Metastatic Lung Carcinoma in the Adrenal Gland (tissue), 1 donor: ENCODE measurements around the gene ZPBP2.

DNA sequence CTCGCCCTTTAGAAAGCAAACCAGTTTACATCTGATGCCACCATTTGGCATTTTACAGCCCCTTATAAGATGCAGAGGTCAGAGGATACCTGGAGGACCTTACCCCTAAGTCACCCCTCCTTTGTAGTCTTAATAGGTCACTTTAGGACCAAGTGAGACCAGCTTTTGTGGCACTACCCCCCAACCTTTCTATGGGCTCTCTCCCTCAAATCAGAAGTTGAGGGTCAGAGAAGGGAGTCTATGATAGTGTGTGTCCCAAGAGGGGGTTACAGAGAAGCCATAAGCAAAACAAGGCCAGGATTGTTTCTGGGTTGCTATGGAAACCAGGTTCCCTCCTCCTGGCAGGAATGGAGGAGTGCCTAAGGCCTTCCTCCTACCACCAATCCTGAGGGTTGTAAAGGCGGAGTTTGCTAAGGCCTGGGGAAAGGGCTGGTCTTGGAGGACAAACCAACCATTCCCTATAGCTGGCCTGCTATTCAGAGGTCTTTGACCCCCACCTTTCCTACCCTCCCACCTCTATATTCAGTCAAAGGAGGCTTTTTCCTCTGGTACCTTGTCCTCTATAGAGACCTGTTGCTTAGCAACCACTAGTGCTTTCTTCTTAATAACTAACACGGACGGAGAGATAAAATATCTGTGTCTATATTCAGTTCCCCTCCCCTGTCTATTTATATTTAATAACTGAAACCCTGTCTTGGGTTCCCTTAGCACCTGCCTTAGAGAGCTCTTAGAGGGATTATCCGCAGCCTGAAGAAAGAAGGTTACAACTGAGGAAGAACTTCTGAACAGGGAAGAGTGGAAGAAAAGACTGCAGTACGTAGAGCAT, 43.5 kb downstream of the NEUROD2 start:
- PRO-cap: no peak

GRCh38 chr17:39593994-39594337, 13.8 kb downstream of the NEUROD2 start:
- PRO-cap: no peak

DNA sequence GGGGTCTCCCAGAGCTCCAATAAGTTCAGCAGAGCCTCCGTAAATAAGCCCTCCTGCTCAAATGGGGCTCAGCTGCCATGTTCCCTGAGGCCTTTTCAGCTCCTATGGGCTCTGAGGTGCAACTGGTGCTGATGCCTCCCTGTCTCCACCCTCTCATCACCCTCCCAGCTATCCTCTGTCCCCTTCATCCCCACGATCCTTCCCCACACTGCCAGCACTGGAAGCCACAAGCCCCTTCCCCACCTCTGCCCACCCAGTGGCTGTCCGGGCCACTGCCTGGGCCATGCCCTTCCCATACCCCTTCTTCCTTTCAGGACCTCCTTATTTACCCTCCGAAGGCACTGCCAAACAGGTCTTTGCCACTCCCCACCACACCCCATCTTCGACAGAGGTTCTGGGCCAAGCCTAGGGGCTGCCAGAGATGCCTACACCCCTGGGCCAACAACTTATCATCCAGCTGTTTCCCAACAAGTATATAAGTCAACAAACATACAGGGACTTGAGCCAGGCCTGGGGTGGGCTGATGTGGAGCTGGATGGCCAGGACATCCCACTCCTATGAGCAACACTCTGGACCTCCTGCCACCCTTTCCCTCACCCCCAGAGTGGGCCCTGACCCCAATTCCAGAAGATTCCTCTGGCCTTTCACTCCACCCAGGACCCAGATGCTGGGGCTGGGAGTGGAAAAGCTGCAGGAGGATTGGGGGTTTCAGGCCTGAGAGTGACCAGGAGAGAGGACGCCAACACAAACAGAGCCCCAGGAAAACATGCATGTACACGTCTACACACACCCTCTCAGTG, 1.5 kb upstream of the PPP1R1B start:
- PRO-cap: no peak

GRCh38 chr17:39627935-39628973, 1.5 kb downstream of the PPP1R1B start:
- PRO-cap: no peak

GRCh38 chr17:39671388-39672515, 3.5 kb downstream of the PNMT start:
- PRO-cap: no peak

GRCh38 chr17:39674753-39675406, 6.6 kb downstream of the PNMT start:
- PRO-cap: no peak

- PRO-cap: no peak
Measured at GRCh38 chr17:39677472-39678130, 9.3 kb downstream of the PNMT start.

DNA sequence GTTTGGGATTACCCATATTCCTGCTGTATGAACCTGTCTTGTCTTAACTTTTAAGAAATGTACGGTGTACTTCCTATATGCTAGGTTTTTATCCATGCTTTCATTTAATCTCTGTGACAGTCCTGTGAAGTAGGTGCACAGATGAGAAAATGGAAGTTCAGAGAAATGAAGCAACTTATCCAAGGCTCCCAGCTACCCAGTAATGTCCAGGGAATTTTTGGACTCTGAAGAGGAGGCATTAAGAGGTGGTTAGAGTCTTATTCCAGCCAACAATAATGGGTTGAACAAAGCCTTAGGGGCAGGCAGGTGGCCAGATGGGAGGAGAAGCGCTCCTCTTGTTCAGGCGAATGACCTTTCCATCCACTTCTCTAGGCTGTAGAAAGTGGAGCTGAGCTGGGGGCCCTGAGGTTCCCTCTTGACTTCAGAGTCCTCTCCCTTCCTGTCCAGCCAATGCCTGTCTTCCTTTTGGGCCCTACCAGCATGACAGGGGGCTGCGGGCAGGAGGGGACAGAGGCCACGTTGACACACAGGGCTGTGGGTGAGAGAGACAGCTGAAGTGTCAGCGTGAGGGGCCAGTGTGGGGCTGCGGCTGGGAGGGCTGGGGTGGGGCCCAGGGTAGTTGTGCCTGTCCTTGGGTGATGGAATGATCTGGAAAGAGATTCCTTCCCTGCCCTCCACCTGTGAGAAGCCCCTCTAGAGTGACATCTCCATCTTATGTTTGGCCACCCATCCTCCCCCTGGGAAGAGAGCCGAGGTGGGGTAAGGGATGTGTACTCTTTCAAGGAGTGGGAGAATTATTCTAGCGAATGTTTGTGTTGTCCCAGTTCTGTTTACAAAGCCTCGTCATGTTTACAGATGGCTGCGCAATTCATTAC, 3.0 kb downstream of the ERBB2 start:
- PRO-cap: no peak

GRCh38 chr17:39742292-39742774, 4.6 kb downstream of the GRB7 start:
- PRO-cap: no peak

DNA sequence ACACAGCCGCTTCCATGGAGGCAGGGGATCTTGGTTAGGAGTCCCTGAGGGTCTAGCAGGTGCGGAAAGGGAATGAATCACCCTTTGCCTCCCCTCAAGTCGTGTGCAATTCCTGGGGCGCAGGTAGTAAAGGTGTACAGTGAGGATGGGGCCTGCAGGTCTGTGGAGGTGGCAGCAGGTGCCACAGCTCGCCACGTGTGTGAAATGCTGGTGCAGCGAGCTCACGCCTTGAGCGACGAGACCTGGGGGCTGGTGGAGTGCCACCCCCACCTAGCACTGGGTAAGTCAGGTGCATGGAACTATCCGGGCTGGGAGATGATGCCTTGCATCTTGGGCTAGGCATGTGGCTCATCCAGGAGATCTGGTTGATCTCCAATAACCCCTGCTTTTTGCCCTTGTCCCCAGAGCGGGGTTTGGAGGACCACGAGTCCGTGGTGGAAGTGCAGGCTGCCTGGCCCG, 5.1 kb downstream of the GRB7 start:
- PRO-cap: no peak

- PRO-cap: no peak
Measured at GRCh38 chr17:39867496-39868793, at the start of gene ZPBP2. ZPBP2 (plus strand) TSS chr17:39868202.

DNA sequence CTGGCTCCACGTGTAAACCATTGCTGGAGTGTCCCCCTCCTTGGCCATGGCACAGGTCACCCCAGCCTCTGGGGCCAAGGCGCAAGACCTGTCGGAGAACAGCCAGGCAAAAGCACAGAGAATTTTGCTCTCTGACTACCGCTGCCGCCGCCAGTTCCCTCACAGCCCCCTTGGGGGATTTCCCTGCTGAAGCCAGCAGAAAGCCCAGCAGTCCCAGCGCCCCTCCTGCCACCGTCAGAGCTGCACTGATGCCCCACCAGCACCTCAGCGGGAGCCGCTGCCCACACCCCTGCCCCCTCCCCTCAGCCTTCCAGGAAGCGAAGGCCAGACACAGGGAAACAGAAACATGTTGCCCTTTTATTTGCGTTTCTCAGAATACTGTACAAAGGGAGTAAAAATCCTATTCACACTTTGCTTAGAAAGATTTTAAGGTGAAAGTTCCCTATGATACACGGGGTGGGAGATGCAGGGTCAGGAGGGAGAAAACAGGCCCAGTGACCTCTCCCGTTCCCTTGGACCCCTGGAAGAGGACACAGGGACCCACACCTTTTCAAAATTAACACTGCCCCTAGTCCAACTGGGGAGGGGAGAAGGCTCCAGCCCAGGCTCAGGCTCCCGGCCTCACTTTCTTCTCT, 2.4 kb upstream of the GSDMB start:
- PRO-cap: no peak

DNA sequence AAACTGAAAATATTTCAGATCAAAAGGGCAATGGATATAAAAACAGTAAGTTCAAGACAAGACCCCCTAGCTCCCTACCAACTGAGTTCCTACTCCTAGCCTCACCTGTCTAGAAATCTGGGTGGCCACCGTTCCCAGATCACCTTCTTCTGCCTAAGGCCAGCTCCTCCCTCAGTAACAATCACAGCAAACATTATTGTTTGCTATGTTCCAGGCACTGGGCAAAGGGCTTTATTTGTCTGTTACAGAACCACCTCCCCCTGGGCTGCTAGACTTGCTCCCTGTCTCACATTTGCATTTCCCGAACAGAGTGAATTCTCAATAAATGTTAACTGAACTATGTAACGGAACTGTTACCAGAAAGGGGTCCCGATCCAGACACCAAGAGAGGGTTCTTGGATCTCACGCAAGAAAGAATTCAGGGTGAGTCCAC, 6.8 kb downstream of the LRRC3C start:
- PRO-cap: no peak

- PRO-cap: no peak
Measured at GRCh38 chr17:39964033-39964240, 1.1 kb downstream of the GSDMA start.

DNA sequence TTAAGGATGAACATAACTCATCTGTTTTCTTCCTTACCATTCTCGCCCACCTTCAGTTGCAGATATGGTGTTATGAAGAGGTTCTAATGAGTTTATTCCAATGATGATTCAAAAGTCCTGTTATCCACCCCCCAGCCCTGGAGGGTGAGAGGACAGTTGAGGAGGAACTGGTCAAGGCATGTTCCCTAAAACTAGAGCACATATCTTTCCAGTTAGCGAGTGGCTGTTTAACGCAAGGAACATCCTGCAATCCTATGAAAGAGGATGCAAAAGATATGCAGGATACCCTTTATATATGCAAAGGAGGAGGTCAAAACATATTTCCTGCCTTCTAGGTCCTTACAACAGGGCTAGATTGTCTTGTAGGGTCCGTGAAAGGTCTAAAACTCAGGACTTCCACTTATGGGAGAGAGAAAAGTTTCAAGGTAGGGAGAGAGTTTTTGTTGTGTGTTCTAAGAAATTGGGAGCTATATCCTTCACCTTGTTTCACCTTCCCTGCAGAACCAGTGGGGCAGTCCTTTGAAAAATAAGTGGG, 1.2 kb upstream of the PSMD3 start:
- PRO-cap: no peak

GRCh38 chr17:40021390-40021802, 6.2 kb downstream of the CSF3 start:
- PRO-cap: no peak

DNA sequence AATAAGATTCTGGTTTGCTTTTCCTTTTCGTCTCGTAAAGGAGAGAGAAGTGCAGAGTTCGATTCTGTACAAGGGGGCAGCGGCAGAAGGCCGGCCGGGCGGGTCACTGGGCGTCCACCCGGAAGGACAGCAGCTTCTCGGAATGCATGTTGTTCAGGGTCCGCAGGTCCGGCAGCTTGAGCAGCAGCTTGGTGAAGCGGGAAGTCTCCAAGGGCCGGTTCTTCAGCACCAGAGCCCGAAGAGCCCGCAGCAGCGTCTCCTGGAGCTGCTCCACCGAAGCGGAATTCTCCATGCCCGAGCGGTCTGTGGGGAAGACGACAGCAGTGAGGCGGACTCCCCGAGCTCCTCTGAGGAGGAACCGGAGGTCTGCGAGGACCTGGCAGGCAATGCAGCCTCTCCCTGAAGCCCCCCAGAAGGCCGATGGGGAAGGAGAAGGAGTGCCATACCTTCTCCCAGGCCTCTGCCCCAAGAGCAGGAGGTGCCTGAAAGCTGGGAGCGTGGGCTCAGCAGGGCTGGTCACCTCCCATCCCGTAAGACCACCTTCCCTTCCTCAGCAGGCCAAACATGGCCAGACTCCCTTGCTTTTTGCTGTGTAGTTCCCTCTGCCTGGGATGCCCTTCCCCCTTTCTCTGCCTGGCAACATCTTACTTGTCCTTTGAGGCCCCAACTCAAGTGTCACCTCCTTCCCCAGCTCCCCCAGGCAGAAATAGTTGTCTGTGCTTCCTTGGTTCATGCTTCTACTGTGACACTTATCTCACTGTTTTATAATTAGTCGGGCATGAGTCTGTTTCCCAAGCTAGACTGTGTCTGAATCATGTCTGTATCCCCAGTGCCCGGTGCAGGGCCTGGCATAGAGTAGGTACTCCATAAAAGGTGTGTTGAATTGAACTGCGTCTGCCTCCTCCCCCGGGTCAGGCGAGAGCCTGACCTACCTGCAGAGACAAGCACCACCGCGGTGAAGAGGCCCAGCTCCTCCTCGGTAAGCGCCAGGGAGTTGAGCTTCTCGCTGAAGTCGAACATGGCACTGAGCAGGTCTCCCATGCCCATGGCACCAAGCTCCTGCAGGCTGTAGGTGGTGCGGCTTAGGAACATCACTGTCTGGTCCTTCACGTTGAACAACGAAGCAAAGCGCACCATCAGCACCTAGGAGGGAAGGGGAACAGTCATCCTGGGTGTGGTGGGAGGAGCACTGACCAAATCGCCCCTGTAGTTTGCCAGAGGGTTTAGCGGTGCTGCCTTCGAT, 7.0 kb downstream of the NR1D1 start:
- PRO-cap: no peak

DNA sequence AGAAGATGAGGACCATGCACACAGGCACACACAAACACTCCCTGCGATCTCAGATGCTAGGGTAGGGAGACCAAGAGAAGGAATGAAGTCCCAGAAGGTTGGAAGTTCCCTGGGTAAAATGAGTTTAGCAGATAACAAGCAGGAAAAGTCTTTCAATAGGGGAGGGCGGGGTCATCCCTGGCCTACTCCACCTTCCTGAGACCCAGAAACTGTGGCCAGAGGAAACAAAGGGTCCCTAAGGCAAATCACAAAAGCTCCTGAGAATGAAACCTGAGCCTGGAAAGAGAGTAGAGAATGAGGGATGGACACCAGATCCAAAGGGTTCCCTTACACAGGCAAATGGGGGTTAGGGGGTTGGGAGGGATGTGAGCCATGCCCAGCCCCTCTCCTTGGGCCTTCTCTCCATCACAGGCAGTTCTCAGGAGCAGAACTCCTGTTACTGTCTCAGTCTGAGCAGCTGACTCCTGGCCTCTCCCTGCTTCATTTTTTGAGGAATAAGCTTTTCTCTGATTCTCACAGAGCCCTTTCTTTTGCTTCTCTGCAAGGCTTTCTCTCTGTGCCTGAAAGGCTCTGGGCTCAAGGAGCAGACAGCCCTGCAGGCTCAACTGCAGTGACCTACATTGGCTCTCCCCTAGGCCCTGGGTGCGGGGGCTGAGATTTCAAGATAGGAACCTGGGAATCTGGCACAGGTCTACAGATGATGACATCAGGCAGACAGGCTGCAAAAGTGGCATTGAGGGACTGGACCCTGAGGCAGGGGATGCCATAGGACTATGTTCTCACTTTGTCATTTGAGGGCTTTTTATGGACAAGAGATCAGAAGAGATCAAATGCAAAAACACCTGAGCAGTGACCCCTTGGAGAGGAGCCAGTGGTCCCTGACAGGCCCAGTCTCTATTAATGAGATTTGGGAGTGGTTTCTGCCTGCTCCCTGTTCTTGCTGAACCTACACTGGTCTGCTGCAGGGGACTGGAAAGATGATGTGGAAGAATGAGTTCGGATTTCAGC, 9.9 kb upstream of the NR1D1 start:
- PRO-cap: no peak

- PRO-cap: bidirectional peak, plus-strand start at chr17:40122664, minus-strand start at chr17:40122680
Measured at GRCh38 chr17:40122470-40122917, 723 bp downstream of the MSL1 start.

GRCh38 chr17:40134281-40134843, 6.0 kb upstream of the CASC3 start:
- PRO-cap: no peak